M059J (cell line): ENCODE results near the genes PYROXD2, NKX2-3, ERLIN1, CWF19L1 and HIF1AN.

DNA sequence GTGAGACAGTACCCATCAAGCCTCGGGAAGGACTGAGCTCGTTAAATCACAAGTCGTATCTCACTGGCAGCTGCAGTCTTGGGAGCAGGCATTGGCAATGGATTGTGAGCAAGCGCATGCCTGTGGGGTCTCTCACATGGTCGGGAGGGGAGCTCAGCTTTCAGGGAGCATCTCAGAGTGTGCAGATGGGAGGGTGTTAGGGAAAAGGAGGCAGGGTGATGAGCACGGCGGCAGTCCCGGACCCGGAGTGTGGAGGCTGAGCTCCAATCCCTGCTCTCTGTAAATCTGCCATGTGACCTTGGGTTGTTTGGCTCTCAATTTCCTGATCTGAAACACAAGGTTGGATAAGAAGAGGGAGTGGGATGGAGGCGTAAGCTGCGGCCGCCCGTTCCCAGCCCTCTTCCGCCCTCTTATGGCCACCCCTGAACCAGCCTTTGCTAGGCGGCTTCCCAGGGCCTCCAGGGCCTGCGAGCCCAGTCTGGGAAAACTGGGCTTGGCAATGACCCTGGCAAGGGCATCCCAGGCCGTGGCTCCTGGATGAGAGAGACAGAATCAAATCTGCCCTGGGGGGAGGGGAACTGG lies 41.4 kb upstream of the LOXL4 start:
- RAMPAGE, long total RNA, result no peak

GRCh38 chr10:98414612-98415653 lies at the start of gene PYROXD2:
TSS of gene PYROXD2 (minus strand) at chr10:98415182.
- RAMPAGE, long total RNA, result no peak

- RAMPAGE, long total RNA, result no peak
Measured at GRCh38 chr10:98457753-98458235, 11.1 kb upstream of the HPS1 start.

- RAMPAGE, long total RNA, result no peak
Measured at GRCh38 chr10:98486292-98486884, 39.7 kb upstream of the HPS1 start.

GRCh38 chr10:99530416-99530667 lies 2.4 kb upstream of the NKX2-3 start:
- RAMPAGE, long total RNA, result no peak

GRCh38 chr10:99532620-99533498 lies at the start of gene NKX2-3:
TSS of gene NKX2-3 (plus strand) at chr10:99532942.
- RAMPAGE, long total RNA, result no peak

DNA sequence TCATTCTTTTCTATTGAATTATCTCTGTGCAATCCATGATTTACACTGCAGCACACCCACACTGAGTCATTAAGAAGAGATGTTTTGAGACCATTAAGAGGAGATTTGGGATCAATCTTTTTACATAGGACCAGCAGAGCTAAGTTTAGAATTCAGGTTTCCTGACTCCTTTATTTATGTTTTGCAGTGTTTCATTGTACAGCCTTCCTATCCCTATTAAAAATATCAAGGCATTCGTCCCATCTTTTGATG lies 6.5 kb upstream of the ABCC2 start:
- RAMPAGE, long total RNA, result no peak

DNA sequence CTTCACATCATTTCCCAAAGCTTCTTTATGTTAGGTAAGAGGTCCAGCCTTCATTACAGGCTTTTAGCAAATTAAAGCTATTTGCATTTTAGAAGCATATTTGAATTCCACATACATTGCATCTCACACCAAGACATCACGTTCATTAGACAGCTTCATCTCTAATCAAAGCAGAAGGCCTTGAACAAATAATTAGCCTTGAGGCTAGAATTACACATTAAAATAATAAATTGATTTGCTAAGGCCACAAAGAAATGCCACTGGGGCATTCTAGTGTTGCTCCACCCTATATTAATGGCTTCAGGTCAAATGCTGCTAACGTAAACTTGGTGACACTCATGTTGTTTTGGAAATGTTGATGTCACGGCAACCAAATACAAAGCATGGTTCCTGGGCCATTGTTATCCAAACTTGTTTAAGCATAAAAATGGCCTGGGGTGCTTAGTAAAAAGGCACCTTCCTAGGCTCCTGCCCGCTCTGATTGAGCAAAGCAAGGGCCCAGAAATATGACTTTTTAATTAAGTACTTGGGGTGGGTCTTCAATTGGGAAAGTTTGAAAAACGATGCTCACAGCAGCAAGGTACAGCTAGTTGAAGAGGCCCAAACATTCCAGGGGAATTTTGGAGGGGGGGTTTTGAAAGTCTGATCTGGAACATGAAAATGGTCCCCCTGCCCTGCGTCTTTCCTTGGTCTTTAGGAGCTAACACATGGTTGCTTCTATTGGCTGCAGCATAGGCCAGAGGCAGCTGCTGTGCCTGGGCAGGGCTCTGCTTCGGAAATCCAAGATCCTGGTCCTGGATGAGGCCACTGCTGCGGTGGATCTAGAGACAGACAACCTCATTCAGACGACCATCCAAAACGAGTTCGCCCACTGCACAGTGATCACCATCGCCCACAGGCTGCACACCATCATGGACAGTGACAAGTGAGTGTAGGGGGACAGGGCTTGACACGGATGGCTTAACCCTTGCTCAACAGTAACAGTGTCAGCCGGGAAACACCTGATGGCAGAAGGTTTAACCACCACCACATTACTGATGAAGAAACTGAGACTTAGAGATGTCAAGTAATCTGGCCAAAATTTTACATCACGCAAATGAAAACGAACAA lies 67.8 kb downstream of the ABCC2 start:
- RAMPAGE, long total RNA, result no peak

- RAMPAGE, long total RNA, result no peak
Measured at GRCh38 chr10:99906224-99906860, 103.4 kb downstream of the DNMBP start.

- RAMPAGE, long total RNA, result no peak
Measured at GRCh38 chr10:99927433-99927701, 82.4 kb downstream of the DNMBP start.

DNA sequence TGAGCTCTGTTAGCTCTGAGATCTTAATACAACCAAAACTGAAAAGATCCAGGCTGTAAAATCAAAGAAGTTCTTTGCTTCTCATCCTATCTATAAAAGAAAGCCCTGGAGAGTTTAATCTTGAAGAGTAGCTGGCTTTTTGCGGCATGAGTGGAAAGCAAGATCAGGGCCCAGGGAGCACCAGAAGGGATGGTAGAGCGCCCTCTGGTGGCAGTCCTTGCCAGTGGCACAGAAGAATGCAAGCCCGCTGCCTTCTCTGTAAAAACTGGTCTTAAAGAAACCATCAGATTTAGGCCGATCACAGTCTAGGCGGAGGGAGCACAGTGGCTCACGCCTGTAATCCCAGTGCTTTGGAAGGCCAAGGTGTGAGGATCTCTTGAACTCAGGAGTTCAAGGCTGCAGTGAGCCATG lies 35.7 kb downstream of the CPN1 start:
- RAMPAGE, long total RNA, result no peak

GRCh38 chr10:100185223-100186273 lies at the start of gene ERLIN1:
TSS of gene ERLIN1 (minus strand) at chr10:100186029.
- RAMPAGE, long total RNA, result no peak

GRCh38 chr10:100267007-100268011 lies at the start of gene CWF19L1:
TSS of gene CWF19L1 (minus strand) at chr10:100267638.
- RAMPAGE, long total RNA, result no peak

- RAMPAGE, long total RNA, result no peak
Measured at GRCh38 chr10:100342167-100342885, 4.7 kb upstream of the SCD start.

GRCh38 chr10:100370418-100371041 lies 23.5 kb downstream of the SCD start:
- RAMPAGE, long total RNA, result no peak

DNA sequence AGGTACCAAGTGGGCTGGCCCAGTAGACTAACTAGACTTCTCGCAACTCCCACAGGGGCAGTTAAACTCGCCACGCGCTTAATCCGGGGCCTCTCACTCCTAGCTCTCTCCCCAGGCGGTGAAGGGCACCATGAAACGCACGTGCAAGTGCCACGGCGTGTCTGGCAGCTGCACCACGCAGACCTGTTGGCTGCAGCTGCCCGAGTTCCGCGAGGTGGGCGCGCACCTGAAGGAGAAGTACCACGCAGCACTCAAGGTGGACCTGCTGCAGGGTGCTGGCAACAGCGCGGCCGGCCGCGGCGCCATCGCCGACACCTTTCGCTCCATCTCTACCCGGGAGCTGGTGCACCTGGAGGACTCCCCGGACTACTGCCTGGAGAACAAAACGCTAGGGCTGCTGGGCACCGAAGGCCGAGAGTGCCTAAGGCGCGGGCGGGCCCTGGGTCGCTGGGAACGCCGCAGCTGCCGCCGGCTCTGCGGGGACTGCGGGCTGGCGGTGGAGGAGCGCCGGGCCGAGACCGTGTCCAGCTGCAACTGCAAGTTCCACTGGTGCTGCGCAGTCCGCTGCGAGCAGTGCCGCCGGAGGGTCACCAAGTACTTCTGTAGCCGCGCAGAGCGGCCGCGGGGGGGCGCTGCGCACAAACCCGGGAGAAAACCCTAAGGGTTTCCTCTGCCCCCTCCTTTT lies 19.5 kb downstream of the WNT8B start:
- RAMPAGE, long total RNA, result no peak

GRCh38 chr10:100535597-100536825 lies at the start of gene HIF1AN:
TSS of gene HIF1AN (plus strand) at chr10:100535943.
- RAMPAGE, long total RNA, result start-site peak on the plus strand at chr10:100535933-100535952, 38 and 18 reads in 2 replicates

DNA sequence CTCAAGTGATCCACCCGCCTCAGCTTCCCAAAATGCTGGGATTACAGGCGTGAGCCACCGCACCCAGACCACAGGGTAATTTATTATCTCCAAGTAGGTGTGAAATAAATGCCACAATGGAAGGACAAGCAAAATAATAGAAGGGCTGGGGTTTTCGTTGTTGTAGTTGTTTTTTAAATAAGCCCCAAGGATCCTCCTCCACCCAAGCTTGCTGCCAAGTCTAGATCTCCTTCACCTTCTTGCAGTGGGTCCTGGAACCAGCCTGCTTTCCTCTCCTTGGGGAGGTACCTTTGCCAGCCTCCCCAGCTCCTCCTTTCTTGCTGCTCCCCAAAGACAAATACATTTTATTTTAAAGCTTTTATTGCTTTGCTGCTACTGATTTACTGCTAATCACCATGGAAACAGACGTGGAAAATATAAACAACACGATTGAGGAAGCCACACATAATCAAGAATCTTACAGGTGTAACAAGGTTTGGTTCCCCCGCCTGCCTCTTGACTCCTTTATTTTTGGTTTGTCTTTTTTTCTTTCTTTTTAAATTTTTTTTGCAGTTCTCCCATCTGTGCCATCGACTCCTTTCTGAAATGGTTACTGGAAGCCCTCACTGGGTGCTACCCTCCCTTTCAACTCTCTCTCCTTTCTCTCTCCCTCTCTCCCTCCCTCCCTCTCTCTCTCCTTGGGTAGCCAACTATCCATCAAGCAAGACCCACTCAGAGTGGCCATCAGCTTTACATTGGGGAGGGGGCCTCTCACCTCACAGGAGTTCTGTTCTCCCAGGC lies 17.4 kb upstream of the SLF2 start:
- RAMPAGE, long total RNA, result no peak

DNA sequence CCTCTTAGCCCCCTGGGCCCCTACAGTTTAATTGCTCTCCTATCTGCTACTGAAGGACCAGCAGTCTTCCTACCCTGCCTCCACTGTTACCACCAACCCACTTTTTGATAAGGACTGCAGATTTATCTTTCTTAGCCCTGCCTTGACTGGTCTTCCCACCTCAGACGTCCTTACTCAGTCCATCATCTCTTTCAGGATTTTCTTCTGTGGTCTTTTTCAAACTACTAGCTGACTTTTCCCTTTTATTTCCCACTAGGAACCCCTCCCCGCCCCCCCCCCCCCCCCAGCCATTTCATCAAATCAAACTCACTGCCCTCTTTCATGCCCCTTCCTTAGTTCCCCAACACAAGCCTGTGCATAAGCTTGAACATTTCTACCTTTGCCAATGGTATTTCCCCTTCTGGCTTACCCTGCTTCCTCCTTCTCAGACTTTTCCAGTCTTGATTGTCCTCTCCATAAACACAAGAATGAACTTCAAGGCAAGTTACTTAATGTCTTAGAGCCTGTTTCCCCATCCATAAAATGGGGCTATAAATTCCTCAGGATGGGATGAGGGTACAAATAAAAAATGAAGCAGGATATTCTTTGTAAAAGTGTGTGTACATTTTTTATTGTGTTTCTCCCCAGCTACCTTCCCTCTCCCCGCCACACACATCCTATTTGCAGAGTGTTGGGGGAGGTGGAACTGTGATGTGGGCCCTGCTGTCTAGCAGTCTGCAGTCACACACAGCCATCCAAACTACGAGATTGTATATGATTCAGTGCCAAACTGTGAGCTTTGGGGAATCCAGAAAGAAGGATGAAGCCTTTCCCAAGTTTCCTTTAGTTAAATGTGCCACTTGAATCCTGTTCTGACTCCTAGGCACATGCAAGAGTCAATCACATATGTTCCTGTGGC lies 1.5 kb upstream of the SEMA4G start:
- RAMPAGE, long total RNA, result no peak

DNA sequence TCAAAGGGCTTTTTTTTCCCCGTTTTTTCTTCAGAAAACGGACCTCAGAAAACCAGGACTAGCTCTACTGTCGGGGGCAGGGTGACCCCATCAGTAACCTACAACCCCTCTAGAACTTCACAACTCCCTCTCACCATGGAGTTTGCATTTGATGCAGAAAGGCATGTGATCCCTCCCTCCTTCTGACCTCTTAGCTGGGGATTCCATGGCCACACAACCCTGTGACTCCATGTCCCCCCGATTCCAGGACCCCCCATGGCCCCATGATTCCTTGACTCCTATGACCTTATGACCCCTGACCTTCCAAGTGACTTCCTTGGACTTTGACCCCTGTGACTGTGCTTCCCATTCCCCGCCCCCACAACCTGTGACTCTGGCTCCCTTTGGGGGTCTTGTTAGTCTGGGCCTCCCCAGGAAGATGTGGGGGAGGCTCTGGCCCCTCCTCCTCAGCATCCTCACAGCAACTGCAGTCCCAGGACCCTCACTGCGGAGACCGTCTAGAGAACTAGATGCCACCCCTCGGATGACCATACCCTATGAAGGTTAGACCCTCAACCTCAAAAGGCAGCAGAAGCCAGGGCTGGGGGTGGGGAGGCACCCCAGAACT lies 3.3 kb downstream of the SEMA4G start:
- RAMPAGE, long total RNA, result no peak